Hematopoietic multipotent progenitor cell (in vitro differentiated cells): ENCODE measurements around the gene NABP2.

DNA sequence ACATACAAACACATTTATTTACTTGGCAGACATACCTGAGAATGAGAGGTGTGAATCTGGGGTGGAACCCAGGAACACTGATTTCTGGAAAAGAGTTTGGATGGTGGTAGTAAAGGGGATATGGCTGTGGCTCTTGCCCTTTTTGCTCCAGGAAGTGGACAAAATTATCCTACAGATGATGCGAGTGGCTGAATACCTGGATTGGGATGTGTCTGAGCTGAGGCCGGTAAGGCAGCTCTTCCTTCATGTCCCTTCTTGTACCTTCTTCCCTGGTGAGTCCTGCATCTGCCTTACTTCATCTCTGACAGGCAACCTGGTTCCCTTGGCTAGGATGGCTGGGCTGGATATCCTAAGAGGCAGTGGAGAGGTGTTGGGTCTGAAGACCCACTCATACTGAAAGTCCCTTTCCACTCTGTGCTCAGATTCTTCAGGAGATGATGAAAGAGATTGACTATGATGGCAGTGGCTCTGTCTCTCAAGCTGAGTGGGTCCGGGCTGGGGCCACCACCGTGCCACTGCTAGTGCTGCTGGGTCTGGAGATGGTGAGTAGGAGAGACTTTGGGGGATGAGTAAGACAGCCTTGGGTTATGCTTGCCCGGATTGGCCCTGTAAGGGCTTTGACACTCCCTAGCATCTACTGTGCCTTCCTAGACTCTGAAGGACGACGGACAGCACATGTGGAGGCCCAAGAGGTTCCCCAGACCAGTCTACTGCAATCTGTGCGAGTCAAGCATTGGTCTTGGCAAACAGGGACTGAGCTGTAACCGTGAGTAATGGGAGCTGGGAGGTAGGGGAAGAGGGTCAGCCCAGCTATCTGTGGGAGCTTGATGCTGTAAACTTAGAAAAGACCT is 8.0 kb downstream of the DGKA start:
- CAGE, long polyA plus RNA: no peak

DNA sequence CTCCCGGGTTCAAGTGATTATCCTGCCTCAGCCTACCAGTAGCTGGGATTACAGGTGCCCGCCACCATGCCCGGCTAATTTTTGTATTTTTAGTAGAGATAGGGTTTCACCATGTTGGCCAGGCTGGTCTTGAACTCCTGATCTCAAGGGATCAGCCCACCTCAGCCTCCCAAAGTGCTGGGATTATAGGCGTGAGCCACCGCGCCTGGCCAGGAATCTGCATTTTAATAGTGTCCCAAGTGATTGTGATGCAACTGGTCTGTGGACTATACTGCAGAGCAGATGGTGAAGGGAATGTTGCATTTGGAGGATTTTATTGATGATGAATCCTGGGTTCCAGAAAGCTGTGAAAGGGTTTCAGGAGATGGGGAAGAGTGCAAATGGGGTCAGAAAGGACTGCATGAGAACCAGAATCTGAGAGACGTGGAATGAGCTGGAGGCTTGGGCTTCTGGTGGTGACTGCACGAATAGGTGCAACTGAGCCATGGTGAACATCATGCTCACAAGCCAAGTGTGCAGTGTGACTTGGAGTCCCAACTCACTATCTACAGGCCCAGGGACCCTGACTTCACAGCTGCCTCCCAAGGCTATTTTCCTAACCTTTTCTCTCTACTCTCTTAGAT is 4.4 kb downstream of the RPS26 start:
- CAGE, long polyA plus RNA: no peak

DNA sequence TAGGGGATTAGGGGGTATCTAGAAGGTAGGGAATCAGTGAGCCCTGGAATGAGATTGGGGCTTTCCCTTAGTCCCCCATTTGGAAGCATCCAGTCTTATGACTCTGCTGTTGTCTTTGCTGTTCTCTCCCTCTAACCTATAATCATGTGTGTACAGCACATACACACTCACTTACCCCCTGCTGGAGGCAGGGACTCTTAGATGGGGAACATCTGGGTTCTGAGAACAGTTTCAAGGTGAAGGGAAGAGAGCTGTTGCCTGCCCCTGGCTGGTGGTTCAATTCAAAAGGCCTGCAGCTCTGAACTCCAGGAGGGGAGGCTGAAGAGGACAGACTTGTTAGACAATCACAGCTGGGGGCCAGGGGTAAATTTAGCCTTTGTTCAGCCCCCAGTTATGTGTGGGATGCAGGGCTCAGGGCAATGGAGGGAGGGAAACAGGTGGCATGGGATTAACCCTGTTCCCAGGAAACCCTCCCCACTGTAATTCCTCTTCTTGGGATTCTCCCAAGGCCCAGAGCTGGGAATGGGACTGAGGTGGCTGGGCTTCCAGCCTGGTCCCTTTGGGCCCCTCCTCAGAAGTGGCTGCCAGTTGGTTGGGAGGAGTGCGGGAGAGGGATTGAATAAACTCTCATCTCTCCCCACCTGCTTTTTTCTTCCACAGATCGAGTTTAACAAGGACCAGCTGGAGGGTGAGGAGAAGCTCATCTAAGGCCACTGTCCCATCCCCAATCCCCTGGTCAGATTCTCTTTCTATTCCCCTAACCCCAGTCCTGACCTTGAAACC is 2.0 kb downstream of the MYL6B start:
- CAGE, long polyA plus RNA: no peak

GRCh38 chr12:56154936-56155382 is 2.6 kb downstream of the MYL6B start:
- CAGE, long polyA plus RNA: no peak

- CAGE, long polyA plus RNA: no peak
These were observed 7.5 kb upstream of the SMARCC2 start for GRCh38 chr12:56196786-56197147.

GRCh38 chr12:56223946-56224791 is at the start of gene NABP2:
NABP2 (plus strand) TSS chr12:56224342.
- CAGE, long polyA plus RNA: start-site peak on the plus strand at chr12:56224352-56224426, 268 reads

DNA sequence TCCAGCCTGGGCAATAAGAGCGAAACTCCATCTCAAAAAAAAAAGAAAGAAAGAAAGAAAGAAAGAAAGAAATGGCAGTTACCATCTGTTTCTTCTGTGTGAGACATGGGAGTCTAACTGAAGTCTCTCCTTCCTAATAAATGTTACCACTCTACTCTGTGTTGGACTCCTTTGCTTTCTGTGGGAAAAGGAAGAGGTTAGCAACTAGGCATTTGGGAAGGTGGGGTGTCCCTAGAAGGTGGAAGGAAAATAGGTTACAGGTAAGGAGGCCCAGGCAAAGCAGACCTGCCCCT is 204 bp upstream of the SLC39A5 start:
- CAGE, long polyA plus RNA: no peak

- CAGE, long polyA plus RNA: start-site peak on the minus strand at chr12:56238553-56238565, 16 reads
These were observed 8.6 kb downstream of the SLC39A5 start for GRCh38 chr12:56238169-56239204.

DNA sequence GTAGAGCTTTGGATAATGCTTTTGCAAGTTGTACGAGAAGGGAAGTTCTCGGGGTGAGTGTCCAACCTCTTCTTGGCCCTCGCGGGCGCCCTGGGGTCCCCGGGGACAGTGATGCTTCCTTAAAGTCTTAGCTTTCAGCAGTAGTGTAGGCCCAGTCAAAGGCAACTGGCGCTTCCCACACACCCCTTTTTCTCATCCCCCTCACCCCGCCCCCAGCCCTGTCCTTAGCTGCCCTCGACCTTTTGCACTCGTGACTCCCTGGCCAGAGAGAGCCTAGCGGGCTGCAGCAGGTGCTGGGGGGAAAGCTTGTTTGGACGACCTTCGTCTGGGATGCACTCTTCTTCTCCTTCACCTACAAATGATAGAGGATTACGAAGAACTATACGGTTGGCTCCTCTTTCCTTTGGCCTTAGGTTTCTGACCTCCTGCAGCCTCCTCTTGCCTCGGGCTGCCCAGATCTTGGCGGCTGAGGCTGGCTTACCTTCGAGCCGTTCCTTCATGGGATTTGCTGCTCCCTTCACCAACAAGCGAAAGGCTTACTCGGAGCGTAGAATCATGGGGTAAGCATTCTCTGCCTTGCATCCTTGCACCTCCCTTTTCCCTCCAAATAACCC is 746 bp downstream of the COQ10A start:
- CAGE, long polyA plus RNA: no peak

- CAGE, long polyA plus RNA: no peak
These were observed 4.6 kb downstream of the COQ10A start for GRCh38 chr12:56271042-56271981.

DNA sequence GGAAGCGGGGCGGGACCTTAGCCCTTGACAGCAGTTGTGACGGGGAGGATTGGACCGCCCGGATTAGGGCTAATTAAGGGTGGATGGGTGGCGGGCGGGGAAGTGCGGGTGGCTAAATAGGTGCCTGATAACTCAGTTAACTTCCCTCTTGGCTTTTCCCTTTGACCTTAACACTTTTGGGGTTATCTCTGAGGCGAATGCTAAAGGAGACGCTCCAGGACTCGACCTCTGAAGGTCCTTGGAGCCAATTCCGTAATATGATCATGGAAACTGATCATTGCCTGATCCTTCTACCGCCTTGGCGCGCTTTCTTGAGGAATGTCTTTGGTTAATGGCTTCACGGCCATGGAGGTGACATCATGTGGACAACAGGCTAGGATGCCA is 317 bp upstream of the CS start:
- CAGE, long polyA plus RNA: no peak

DNA sequence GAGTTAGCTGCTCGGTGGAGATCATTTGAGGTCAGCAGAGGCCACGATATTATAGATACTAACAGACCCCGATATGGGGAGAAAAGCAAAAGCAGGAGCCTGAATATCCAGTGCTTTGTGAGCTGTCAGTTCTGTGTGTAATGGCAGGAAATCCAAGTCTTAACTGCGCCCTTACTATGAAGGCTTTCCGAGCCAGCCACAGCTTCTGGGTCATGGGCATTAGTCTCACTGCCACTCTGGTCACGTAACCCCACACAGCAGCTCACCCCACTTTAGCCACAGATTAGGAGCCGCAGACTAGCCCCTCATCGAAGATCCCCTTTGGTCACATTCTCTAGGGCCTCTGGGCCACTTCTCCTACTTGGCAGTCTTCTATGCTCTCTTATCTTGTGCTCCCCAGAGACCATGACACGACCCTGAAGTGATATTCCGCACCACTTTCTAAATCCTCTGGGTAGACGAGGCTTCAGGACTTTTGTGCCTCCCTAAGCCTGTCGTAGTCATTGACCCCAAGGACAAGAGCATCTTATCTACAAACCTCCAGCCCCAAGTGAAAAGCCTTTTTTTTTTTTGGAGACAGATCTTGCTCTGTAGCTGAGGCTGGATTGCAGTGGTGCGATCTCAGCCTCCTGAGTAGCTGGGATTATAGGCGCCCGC is 837 bp upstream of the CS start:
- CAGE, long polyA plus RNA: no peak

DNA sequence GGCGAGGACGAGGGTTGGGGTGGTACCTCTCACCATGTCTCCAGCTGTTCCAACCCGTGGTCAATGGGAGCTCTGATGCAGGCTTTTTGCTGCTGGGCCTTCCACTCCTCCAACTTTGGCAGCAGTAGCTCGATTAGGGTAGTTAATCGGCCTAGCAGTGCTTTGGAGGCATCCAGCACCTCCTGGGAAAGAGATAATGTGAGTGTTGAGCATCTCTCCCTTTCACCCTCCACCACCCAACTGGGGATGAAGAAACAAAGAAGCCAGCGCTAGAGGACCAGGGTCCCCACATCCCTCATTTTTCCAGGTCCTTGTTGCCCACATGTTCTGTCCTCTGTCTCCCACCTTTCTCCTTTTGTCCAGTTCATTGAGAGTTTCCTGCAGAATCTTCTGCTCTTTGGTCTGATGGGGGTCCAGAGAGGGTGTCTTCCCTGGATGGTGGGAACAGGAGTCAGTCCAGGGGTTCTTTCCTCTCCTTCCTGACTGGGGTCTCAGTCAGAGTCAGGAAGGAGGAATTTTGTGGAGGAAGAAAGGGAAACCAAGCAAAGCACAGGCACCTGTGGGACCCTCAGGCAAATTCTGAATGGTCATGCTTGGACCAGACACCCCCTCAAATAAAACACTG is 5.4 kb downstream of the STAT2 start:
- CAGE, long polyA plus RNA: no peak

DNA sequence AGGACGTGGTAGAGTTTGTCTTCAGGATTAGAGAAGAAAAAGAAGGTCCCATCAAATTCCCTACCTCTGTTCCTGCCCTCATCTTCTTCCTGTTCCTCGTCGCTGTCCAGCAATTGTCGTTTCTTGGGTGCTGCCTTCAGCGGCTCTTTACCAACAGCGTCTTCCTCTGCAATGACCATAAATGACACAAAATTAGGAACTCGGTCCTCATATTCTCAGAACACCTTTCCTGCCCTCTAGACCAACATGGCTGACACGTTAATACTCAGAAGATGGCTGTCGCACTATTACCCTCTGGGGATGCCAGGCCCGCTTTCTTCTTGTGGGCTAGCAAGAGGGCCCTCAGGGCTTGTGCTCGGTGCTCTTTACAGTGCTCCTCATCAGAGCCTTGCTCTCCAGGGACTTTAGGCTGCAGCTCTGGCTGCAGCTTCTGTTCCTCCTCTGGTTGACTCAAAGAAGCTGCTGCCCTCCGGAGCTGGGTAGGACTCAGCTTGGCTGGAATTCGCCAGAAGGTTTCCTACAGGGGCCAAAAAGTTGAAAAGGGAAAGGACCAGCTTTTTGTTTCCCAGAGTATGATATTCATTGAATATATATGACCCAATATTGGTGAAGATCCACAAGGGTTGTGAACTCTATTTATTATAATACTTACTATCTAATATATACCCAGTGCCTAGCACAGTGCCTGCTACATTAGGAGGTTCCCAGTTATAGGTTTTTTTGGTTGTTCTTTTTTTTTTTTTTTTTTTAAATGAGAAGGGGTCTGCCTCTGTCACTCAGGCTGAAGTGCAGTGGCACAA is 31.2 kb downstream of the TIMELESS start:
- CAGE, long polyA plus RNA: no peak

- CAGE, long polyA plus RNA: no peak
These were observed 548 bp upstream of the TIMELESS start for GRCh38 chr12:56449710-56450237.

DNA sequence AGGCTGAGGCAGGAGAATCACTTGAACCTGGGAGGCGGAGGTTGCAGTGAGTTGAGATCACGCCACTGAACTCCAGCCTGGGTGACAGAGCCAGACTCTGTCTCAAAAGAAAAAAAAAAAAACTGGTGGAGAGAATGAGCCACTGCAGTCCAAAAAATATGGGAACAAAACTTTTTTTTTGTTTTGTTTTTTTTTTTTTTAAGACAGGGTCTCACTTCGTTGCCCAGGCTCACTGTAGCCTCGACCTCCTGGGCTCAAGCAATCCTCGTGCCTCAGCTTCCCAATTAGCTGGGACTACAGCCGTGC is 3.7 kb upstream of the SPRYD4 start:
- CAGE, long polyA plus RNA: no peak

GRCh38 chr12:56522142-56523209 is 856 bp downstream of the RBMS2 start:
- CAGE, long polyA plus RNA: no peak

- CAGE, long polyA plus RNA: no peak
These were observed 6.3 kb downstream of the RBMS2 start for GRCh38 chr12:56527845-56528346.

DNA sequence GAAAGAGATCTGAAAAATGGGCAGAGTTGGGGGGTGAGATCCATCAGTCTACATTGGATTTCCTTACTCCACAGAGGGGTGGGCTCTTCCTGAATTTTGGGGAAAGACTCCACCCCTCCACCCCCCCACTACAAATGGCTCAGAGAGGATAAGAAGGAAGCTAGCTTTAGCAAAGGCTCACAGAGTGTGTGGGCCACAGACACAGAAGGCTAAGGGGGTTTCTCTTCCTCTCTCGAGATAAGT is 1.6 kb upstream of the BAZ2A start:
- CAGE, long polyA plus RNA: no peak

- CAGE, long polyA plus RNA: no peak
These were observed 2.7 kb upstream of the BAZ2A start for GRCh38 chr12:56632819-56633194.